Camera-type eye (tissue), 1 donor: ENCODE results near the genes PDE1B, OR6C6 and OR6C2.

GRCh38 chr12:54197308-54198018, 8.7 kb upstream of the SMUG1 start:
- RAMPAGE, long total RNA: no peak

DNA sequence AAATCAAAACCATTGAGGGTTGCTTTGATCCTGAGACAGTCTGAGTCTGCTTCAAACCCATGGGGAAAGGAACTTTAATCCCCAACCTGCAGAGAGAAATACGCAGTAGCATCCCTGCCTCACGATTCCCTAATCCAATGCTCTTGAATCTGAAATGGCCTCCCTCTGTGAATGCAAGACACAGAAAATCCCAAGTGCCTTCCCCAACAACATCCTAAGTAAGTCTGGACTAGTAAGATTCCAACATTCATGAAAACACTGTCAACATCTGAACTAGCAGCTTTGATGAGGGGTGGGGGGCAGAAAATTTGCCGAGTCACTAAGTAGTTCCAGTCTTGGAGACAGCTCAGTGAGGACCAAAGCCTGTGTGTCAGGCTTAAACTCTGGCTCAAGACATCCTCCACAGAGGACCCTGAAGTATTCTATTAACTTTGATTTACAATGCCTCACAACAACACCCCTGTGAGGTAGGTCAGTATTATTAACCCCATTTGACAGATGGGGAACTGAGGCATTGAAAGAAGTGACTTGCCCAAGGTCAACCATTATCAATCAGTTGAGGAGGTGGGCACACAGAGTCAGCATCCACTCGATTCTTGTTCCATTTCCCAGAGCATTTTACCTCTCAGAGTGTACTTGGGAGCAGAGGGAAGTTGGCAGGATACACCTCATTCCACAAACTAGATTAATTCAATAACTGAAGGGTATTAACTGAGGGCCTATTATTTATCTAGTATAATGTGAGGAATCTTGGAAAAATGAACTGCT, 43.4 kb upstream of the SMUG1 start:
- RAMPAGE, long total RNA: no peak

DNA sequence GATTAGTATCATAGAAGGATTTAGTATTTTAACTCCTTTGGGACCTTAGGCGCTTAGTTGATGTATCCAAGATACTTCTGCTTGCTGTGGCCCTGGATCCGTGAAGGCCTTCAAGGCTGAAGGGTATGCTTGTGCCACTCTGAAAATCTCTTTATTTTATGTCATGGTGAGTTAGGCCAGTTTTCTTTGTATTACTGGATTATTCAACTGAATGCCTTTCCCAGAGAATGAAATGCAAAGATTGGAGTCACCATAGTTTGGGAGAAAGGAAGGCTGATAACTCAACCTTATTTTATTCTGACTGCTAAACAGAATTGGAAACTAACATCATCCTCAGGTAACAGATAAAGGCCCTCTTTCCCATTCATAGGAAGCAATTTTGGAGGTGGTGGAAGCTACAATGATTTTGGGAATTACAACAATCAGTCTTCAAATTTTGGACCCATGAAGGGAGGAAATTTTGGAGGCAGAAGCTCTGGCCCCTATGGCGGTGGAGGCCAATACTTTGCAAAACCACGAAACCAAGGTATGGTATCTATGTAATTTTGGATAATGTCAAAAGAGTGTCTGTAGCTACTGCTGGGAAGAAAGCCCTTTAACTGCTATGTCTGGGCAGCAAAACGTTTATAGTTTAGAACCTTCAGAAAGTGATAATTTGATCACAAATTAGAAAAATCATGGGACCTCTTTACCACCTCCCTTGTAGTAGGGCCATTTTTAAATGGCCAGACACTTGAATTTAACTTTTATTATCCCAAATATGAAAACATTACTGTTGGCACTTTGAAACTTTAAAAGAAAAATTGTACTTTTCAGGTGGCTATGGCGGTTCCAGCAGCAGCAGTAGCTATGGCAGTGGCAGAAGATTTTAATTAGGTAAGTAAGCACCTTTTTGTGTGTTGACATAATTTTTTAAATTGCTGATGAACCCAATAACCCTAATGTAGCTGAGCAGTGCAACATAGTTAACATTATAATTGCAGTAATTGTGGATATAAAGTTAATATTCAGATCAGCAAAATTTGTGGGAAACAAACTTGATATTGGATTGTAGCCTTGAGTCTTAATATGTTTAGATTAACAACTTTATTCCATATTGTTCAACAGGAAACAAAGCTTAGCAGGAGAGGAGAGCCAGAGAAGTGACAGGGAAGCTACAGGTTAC, 3.3 kb downstream of the HNRNPA1 start:
- RAMPAGE, long total RNA: no peak

GRCh38 chr12:54303755-54304938, 3.3 kb upstream of the NFE2 start:
- RAMPAGE, long total RNA: no peak

- RAMPAGE, long total RNA: no peak
Observed at GRCh38 chr12:54356282-54356871, 7.9 kb downstream of the GPR84 start.

GRCh38 chr12:54359289-54359875, 4.9 kb downstream of the GPR84 start:
- RAMPAGE, long total RNA: no peak

DNA sequence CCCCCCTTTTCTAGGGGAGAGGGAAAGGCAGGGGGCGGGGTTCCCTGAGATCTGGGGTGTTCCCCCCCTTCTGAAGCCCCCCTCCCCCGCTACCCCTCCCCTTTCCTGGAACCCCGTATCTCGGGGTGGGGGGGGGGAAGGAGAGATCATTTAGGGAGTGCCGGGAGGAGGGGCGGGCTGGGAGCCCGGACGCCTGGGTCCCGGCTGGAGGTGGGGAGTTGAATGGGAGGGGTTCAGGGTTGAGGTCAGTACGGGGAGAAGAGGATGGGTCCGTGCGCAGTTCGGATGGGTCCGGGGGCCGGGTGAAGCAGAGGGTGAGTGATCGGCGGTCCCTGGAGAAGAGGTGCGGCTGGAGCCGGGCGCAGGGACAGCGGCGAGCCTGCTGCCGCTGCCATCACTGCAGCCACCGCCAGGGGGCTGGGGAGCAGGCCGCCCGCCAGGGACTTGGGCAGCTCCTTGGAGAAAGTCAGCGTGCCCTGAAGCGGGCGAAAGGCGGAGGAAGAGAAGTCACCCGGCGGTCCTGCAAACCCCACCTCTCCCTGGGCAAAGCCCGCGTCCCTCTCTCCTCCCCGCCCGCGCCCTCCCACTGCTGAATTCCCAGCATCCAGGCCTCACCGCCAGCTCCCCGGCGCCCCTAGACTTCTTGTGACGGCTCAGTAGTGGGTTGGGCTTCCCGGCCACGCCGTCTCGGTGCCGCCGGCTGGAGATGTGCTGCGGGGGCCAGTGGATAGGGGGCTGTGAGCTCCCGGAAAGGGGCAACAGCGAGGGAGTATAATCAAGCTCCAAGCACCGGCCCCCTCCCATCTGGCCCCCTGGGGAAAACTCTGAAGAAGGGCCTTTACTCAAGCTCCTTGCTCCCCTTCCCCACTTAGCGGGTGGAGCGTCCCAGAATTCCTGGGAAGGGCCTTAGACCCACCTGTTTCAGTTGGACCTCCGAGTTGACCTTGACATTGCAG, 6.0 kb upstream of the GPR84 start:
- RAMPAGE, long total RNA: no peak

GRCh38 chr12:54374165-54374987, 10.1 kb upstream of the GPR84 start:
- RAMPAGE, long total RNA: no peak

- RAMPAGE, long total RNA: no peak
Observed at GRCh38 chr12:54415165-54415995, 3.7 kb downstream of the ITGA5 start.

GRCh38 chr12:54420298-54420445, 1.1 kb upstream of the ITGA5 start:
- RAMPAGE, long total RNA: no peak

DNA sequence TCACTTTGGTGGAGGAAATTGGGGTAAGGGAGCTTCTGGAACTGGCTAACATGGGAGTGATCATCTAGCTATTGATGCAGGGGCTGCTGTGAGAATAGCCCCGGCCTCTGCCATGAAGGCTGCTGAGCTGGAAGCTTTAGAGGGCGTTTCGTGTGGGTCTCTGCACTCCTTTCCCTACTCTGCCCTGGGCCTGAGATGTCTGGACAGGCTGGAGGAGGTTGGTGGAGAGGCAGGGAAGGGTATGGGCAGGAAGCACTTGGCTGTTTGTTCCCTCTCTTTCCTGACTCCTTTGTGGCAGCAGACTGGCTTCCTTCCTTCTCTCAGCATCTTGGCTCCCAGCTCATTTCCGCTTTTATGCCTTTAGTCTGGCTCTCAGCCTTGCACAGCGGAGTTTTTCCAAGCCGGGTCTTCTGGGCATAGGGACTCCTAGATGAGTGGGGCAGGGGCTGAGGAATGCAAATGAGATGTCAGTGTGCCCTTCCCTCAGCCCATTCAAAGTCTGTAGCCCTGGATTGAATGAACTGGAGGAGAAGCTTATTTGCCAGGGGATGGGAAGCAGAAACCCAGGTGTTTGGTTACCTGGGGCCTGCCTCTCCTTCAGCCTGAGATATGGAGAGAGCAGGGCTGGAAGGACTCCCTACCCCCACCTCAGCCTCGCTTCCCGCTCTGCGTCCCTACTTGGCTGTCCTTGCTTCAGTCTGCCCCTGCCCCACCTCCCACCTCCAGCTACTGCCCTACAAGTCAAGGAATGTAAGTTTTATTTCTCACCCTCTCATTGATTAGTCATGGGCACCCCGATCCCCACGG, 9.0 kb upstream of the ITGA5 start:
- RAMPAGE, long total RNA: no peak

DNA sequence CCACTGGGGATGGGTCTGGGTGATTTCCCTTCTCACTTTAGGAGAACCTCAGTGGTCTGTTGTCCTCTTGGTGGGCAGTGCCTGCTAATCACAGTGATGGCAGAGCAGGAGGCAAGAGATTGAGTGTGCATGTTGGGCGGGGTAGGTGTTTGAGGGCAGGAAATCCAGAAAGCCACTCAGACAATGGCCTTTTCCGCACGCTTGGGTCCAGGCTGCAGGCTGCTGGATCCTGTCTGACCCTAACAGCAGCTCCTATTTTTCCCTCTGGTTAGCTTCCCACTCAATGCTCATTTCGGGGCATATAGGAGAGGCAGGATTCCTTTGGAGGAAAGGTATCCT, 13.8 kb upstream of the ITGA5 start:
- RAMPAGE, long total RNA: no peak

DNA sequence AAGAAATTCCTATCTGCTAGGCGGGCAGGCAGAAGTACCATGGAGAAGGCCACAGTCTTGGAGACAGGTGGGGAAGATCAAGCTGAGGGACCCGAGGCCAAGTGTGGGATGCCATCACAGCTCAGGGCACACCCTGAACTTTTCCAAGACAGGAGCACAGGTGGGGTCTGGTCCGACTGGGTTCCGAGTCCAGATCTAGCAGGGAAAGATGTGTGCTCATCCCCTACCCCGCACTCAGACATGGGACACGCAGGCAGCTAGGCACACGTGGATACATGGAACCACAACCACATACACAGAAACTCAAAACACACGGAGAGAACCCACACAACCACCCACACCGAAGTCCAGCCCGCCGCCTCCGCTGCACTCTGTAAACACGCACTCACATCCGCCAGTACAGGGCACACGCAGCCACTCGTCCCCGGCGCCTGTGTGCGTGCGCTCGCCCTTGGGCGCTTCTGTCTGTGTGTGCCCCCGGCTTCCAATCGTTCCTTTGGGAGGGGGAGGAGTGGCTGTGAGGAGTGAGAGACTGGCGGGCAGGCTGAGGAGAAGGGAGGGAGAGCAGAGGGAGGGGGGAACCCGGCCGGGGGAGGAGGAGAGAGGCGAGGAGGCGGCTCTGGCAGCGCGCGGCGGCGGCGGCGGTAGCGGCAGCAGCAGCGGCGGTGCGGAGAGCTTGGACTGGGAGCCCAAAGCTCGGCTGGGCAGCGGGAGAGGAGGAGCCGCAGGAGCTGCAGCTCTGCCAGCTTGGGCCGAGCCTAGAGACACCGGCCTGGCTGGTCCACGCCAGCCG, at the start of gene PDE1B:
Gene PDE1B (plus strand): TSS at position 625 of the 793 bp plus-strand sequence.
- RAMPAGE, long total RNA: start-site peak on the plus strand centred at position 629 of the sequence, 32 bp wide, 19 reads

- RAMPAGE, long total RNA: no peak
Observed at GRCh38 chr12:54563005-54563398, 13.6 kb downstream of the PDE1B start.

DNA sequence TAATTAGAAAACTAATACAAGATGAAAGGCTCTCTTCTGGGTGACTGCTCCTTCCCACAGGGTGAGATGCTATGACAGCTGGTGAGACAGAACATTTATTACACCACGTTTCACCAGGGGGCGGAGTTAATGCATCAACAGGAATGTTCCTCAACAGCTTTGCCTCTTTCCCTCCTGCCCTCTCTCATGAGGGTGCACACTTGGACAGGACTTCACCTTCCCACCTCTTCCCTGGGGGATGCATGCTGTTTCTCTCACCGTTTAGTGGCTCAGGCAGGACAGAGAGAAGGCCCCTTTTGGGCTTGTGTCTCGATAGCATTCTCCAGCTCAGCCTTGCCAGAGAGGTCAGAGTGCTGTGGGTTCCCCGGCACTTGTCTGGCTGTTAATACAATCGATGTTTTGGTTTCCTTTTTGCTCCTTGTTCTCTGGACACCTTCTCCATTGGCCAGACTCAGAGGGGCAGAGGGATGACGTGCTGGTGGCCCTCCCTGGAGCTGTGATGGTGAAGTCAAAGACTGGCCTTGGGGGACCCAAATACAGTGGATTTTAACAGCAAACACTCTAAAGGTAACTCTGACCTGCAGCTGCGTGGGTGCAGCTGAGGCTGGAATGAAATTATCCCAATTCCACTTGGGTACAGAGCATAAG, 13.5 kb upstream of the PPP1R1A start:
- RAMPAGE, long total RNA: no peak

DNA sequence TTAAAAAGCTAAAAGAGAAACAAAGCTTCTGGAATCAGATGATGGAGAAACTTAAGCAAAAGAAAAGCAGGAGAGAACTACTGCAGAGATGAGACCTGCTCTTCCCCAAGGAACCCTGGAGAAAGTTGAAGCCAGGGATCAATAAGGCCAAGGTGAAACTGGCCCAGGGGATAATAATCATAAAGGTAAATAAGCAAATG, 17.7 kb upstream of the DCD start:
- RAMPAGE, long total RNA: no peak

- RAMPAGE, long total RNA: no peak
Observed at GRCh38 chr12:54983474-54984074, 988 bp downstream of the TESPA1 start.

GRCh38 chr12:55296304-55296850, at the start of gene OR6C6:
Gene OR6C6, minus strand, starts transcription at chr12:55296569.
- RAMPAGE, long total RNA: no peak

- RAMPAGE, long total RNA: no peak
Observed at GRCh38 chr12:55443914-55444341, at the start of gene OR6C2. Gene OR6C2, plus strand, starts transcription at chr12:55444076.

DNA sequence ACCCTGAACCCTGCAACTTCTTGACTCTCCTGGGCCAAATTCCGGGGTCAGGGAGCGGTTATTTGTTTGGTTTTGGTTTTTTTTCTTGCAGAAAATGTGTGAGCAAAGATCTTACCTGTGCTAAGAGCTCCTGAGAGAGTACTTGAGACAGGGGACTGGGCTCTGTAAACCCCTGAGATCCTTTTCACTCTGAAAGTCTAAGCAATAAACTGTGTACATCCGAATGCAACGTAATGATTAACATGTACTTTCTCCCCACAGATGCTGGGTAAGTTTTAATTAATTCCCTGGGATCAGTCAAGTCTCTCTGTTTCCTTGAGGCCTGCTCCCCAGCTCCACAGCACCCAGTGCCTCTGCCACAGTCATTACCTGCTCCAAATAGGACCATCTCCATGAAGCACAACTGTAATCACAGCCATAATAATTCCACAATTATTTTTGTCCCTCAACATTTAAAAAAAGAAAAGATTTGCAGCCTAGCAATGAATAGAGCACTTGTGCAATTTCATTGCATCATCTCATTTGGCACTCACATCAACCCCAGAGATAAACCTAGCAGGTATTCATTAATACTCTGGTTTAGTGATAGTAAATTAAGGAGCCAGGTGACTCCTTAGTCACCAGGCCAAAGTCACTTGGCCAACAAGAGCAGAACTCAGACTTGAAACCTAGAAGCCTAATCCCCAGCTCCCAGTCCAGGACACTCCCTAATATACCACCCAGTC, 21.7 kb downstream of the OR10P1 start:
- RAMPAGE, long total RNA: no peak